Endothelial cell (in vitro differentiated cells): ENCODE measurements around a stretch of chr17.

DNA sequence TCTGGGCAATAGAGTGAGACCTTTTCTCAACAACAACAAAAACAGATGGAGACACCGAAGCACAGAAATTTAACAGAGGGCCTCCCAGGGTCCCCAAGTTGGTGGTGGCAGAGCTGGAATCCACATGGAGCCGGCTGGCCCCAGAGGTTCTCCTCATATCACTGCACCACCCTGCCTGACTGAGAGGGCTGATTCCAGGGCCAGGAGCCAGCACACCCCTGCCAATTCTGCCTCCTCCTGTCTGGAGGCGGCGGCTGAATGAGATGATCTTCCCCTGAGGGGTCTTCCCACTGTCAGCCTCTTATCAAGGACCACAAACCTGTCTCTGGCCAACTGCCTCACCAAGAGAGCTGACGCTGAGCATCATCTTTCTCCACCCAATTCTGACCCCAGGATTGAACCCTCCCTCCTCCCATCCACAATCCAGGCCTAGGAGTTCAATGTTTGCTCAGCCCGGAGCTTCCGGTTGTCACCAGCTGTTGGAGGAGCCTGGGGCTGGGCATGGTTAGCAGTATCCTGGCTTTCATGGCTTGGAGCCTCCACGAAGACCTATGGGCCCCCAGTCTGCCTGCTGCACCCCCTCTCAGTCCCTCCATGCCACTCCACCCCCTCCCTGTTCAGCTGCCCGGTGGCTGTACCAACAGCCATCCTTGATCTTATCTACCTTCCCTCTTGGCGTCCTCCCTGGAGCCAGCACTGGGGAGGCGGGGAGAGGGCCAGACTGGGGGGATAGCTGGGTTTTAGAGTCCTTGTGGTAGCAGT is 25.5 kb downstream of the ABCC3 start:
- PRO-cap = no peak

DNA sequence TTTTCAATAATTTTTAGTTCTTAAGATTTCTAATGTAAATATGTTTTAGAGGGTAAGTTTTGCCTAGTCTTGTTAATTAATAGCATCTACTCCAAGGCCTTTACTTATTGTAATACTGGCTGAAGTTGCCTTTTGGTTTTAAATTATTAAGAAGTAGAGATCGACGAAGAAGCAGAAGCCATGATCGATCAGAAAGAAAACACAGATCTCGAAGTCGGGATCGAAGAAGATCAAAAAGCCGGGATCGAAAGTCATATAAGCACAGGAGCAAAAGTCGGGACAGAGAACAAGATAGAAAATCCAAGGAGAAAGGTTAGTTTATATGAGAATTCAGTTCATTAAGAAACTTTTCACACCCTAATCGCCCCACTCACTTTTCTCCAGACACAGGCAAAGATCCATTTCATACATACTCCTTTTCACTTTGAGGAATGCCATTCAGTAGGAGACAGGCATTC is 20.9 kb downstream of the ANKRD40CL start:
- PRO-cap = no peak

- PRO-cap = no peak
Observed at GRCh38 chr17:50756691-50757631, 10.4 kb downstream of the ANKRD40CL start.

GRCh38 chr17:50889518-50890122 is 23.5 kb upstream of the TOB1 start:
- PRO-cap = no peak

GRCh38 chr17:50898872-50899372 is 32.8 kb upstream of the TOB1 start:
- PRO-cap = no peak

GRCh38 chr17:50922089-50923039 is 56.2 kb upstream of the TOB1 start:
- PRO-cap = no peak

- PRO-cap = unidirectional peak, plus-strand start at chr17:50944252; unidirectional peak, minus-strand start at chr17:50944738
Observed at GRCh38 chr17:50943915-50944971, 78.1 kb upstream of the TOB1 start.

- PRO-cap = no peak
Observed at GRCh38 chr17:50946408-50947220, 80.5 kb upstream of the TOB1 start.

- PRO-cap = no peak
Observed at GRCh38 chr17:50998433-50998825, 122.2 kb downstream of the SPAG9 start.

DNA sequence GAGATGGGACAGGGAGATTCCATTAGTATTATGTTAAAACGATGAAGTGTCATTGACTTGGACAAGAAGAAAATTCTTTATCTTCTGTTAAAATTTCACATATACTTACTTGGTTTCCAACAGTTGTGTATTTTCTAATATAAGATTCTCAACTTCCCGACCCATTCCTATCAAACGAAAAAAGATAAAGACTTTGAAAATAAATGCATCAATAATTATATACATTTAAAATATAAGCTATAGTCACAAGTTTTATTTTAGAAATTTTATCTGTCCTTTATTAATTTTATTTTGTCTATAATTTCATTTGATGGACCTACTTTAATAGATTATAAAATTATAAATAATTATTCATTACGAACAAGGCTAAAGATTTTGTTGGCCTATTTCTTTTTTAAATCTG is 113.5 kb downstream of the SPAG9 start:
- PRO-cap = no peak

DNA sequence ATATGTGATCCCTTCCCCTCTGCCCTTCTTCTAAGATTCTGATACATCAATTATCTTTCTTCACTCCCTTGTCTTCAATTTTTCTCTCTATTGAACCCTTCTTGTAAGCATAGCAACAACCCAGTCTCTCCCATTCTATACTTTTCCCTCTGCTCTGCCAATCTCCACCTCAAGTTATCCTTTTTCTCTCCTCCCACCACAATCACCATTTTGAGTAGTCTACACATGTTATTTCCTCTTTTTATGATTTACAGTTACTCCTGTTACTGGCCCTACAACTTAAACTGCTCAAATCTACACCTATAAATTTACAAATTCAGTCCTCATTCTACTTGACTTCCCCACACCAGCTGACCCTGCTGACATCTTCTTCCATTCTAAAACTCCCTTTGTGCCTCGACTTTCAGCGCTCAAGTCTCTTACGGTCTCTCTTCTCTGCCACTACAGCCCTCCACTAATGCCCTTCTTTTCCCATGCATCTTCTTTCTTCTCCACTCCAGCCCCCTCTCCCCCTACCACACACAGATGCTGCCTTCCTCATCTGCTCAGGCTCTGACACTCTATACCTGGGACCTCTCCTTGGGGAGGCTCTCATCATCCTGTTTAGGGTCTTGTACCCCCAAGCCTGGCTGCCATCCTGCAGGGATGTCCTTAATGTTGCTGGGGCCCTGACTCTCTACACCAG is 84.5 kb downstream of the SPAG9 start:
- PRO-cap = no peak

DNA sequence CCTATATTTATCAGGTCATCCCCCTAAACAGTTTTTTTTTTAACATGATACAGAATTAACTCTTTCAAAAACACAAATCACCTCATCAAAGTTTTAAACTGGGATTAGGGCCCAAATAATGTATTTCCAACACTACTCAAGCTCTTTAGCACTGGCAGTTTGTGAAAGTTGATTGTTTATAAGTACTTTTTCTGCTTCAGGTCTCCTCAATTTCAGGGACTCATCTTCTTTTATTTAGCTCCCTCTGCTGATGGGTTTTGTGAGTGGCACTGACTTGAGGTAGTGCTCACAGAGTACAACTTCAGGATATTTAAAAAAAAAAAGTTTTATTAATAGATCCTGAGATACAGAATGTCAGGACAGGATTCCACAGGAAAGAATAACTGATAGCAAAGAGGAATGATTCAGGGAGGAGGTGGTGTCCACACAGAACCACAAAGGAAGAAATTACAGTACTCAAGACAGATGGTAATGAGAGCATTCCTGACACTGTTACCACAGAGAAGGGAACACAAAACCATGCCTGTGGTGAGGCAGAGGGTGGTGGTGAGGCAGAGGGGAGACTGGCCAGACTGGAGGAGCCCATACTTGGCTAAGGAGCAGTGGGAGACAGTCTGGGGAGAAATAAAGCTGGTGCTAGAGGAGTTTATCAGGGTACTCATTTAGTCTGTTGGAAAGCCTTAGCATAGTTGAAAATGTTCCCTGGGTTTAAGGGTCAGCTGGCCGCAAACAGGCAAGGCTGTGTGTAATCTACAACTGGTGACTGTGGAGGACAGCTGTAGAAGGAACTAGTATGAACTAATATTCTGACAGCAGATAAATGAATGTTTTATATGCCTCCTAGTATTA is 63.7 kb downstream of the SPAG9 start:
- PRO-cap = no peak

DNA sequence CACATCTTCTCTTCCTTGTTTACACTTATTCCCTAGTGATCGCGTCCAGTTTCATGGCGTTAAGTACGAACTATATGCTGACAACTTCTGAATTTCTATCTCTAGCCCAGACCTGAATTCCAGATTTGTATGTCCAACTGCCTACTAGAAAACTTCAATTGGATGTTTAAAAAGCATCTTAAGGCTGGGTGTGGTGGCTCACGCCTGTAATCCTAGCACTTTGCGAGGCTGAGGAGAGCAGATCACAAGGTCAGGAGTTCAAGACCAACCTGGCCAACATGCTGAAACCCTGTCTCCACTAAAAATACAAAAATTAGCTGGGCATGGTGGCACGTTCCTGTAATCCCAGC is 40.3 kb downstream of the SPAG9 start:
- PRO-cap = no peak

DNA sequence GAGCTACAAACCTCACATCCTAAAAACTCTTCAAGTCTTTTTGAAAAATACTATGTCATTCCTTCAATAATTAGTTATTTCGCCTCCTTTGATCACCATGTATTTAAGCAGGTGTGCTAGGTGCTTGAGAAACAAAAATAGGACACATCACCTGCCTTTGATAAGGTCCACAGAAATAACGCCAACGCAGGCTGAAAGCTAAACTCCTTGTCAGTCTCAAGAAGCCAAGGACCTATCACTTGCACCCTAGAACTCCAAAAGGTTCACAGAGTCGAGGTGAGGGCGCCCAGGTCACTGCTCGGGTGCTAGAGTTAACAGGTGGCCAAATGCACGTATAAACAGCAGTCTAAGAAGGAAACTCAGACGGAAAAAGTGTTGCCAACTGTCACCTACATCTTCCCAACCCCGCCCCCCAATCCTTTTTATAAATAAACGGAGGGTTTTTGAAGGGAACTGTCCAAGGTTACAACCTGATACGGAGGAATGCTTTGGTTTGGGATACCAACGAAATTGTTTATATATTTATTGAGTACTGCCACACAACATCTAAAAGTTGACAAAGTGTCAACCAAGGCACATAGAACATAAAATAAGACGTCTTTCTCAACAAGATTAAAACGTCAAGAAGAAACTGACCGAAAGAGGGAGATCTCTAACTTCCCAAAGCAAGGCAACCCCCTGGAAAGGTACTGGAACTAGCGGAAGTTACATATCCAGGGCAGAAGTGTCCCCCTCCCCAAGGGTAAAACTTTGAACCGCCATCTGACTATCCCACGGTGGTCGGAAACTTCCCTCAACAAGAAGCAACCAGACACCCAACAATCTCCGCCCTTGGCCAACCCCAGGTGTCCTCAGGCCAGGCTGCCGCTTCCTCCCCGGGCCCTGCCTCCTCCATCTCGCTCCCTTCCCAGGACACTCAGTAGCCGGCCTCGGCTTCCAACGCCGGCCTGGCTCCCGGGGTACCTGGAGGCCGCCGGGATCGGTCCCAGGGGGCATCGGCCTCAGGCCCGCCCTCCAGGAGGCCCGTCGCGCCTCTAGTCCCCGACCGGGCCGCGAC is 1.1 kb downstream of the SPAG9 start:
- PRO-cap = unidirectional peak, plus-strand start at position 915 of the sequence

DNA sequence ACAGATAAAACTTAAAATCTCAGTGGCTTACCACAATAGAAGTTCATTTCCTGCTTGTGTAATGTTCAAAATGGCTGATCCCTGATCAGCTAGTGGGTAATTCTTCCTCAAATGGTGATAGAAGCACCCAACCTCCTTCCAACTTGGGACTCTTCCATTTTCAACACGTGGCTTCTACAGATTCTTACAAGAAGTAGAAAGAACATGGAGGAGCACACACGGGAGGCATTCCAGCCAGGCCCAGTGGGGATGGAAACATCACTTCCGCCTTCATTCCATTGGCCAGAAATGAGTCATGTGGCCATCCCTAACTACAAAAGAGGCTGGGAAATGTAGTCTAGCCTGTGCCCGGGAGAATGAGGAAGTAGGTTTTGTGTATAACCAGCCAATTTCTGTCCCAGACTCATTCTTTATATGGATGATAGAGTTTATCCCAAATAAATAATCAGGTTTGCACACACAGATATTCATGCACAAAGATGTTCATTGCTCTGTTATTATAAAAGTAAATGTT is 112.3 kb downstream of the UTP18 start:
- PRO-cap = unidirectional peak, minus-strand start at position 197 of the sequence

DNA sequence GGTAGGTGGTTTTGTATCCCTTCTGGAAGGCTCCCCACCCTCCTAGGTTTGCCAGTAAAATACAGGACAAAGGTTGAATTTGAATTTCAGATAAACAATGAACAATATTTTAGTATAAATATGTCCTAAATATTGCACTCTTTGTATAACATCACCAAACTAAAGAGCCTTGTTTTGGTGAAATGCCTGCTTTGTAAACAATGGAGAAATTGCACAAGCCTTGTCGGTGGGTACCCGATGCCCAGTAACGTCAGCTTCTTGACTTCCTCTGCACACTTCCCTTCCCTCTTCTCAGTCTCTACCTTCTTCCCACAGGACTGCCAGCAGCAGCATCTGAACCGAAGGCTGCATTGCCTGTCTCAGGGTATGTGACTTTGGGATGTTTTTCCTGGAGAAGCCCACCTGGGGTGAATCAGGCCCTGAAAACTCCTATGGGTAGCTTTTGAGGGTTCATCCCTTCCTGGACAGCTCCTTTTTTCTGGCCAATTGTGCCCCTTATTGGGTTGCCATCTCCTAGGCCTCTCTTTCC is 113.9 kb downstream of the UTP18 start:
- PRO-cap = no peak

DNA sequence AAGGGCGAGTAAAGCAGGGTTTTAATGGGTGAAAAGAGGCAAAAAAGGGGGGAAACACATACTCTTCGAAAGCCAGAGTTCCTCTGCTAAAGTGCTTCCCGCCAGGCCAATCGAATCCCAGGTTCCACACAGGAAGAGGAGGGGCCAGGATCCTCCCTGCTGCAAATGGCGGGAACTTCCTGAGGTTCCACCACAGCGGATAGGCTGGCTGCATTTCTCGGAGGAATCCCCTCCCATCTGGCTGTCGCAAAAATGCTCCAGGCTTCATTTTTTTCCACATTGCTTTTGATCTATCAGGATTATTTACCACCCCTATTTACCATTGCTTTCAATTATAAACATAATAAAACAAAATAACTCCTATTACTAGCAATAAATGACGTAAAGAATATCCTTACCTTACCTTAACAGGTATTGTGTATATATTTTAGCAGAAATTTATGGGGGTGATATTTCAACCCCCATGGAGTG is 670.2 kb upstream of the CA10 start:
- PRO-cap = no peak

DNA sequence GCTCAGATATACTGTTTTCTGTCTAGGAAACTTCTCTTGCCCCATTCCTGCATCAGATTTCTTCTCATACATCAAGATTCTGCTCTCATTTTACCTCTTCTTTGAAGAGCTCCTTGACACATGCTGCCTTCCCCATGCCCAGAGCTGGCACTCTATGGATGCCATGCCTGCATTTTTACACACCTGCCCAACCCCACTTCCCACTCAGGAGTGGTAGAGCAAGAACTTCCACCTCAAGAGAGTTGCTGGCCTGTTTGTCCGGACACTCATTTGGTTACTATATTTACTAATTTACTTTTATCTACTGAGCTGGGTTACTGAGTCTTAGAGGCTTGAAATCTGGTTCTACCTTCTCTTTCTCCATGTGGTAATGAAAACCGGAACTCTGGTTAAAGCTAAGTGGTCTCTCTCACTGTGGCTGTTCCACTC is 98.2 kb upstream of the HLF start:
- PRO-cap = no peak

DNA sequence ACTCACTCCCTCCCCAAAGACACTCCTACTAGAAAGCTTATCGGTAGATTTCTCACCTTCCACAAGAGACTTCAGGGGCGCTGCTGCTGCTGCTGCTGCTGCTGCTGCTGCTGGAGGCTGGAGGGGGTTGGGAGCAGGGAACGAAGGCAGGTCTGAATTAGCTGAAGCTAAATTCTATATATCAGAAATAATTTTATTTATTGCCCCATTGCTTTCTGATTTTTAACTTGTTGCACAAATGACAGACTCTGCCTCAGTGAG is 25.9 kb upstream of the HLF start:
- PRO-cap = no peak

DNA sequence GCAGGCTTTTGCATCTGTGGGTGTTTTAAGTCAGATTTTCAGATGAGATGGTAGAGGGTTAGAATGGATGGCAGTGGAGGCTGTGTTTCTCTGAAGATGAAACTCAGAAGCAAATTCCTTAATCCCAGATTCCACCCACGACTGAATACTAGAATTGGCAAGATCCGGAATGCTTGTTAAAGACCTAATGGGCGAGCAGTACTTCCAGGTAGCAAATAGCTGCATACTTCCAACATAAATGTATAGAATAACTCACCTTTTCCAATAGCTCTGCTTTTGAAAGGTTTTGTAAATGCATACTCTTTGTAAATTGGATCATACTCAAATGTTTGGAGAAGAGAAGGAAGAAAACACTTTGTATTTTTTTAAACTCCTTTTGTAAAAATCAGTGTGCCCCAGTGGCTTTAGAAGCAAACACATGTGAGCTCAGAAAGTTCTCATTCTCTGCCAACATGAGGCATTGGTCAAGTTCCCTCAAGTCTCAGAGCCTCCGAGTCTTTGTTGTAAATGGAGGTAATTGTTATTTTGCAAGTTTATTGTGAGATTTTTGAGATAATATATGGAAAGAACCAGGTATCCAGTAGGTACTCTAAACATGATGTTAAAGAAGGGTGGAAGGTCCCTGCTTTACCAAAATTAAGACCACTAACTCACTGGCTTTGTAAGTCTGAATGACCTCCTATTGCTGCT is 2.0 kb downstream of the HLF start:
- PRO-cap = no peak